Thoracic aorta endothelial cell (primary cell): Measurements from ENCODE around the genes TMCO3, GRK1 and GAS6.

- CAGE, long polyA plus RNA = no peak
Observed at GRCh38 chr13:113485165-113486151, 5.1 kb downstream of the DCUN1D2 start.

DNA sequence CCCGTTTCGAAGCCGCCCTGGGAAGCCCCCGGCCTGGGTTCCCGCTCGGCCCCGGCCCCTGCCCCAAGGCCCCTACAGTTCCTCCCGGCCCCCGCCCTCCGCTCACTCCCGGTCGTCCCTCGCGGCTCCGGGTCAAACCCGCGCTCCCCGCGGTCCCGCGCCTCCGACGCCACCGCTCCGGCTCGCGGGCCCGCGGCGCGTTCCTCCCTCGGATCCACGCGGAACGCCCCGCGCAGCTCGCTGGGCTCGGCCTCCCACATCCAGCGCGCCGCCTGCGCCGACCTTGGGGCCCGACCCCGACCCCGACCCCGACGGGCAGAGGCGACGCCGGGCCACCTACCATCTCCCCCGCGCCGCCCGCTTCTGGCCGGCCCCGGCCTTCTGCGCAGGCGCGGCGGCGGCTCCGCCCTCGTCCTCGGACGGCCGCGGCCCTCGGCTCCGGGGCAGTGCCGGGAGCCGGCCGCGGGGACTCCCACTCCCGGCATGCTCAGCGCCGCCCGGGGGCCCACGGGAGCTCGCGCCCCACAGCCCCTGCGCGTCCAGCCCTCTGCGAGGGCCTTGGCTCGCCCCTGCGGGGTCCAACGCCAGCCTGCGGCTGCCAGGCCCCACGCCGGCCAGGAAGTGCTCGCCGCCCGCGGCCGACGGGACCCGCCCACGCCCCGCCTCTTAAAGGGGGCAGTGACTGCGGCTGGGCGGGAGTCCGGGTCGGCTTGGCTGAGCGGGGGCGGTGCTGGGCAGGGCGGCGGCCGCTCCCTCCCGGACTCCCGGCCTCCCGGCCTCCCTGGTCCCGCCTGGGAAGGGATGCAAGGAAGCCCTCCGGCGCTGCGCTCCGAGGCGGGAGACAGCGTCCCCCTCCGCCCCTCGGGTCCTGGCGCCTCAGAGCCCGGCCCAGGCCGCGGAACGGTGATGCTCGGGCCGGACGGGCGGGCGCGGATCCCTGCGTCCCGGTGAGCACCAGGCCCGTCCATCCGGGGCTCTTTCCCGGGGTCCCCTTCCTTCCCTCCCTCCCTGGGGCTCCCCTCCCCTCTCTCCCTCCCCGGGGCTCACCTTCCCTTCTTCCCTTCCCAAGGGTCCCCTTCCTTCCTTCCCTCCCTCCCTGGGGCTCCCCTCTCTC lies at the start of gene TMCO3:
Gene TMCO3, plus strand, starts transcription at position 695 of the 1,114 bp plus-strand sequence.
- CAGE, long polyA plus RNA = no peak

- CAGE, long polyA plus RNA = no peak
Observed at GRCh38 chr13:113493236-113493987, 2.6 kb downstream of the TMCO3 start.

GRCh38 chr13:113585116-113585989 lies 800 bp downstream of the TFDP1 start:
- CAGE, long polyA plus RNA = no peak

GRCh38 chr13:113626298-113626670 lies 31.7 kb downstream of the ATP4B start:
- CAGE, long polyA plus RNA = no peak

GRCh38 chr13:113633608-113634391 lies 24.2 kb downstream of the ATP4B start:
- CAGE, long polyA plus RNA = no peak

GRCh38 chr13:113666808-113667502 lies at the start of gene GRK1:
Gene GRK1, plus strand, starts transcription at chr13:113667219.
- CAGE, long polyA plus RNA = no peak

- CAGE, long polyA plus RNA = no peak
Observed at GRCh38 chr13:113855283-113855899, 8.5 kb downstream of the GAS6 start.

DNA sequence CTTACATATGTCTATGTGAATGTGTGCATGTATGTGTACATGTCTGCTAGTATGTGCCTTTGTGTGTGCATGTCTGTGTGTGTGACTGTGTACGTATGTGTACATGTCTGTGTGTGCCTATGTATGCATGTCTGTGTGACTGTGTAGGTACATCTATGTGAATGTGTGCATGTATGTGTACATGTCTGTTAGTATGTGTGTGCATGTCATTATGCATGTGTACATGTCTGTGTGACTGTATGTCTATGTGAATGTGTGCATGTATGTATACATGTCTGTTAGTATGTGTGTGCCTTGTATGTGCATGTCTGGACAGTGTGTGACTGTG lies 4.8 kb downstream of the GAS6 start:
- CAGE, long polyA plus RNA = no peak

- CAGE, long polyA plus RNA = no peak
Observed at GRCh38 chr13:113863922-113864359, at the start of gene GAS6. Gene GAS6, minus strand, starts transcription at chr13:113864076.

DNA sequence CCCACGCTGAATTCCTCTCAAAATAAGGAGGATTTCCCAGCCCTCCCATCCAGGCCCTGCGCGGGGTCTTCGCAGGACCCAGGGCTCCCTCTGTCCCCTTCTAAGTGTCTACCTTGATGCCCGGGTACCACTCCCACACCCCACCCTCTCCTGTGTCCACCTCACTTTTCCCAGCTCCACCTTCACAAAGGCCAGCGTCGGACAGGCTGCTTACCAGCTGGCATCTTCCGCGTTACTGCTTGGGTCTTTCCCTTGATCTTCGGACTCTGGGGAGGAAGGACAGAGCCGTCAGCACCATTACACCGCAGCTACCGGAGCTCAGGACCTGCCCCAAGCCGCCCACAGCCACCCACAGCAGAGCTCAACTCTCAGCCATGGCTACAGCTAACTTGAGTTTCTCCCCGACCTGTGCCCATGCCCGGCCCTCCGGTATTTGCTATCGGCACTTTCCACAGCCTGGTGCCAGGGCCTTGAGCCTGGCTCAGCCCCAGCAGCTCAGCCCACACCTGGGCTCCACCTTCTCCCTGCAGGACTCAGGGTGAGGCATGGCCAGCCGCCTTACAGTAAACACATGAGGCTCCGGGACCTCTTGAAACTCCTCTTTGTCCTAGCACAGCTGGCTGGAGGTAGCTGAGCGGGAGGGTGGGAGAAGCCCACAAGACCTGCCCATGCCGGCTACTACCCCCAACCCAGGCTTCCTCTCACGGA lies 3.8 kb downstream of the C13orf46 start:
- CAGE, long polyA plus RNA = no peak

- CAGE, long polyA plus RNA = no peak
Observed at GRCh38 chr13:113976600-113977176, 2.8 kb upstream of the C13orf46 start.

DNA sequence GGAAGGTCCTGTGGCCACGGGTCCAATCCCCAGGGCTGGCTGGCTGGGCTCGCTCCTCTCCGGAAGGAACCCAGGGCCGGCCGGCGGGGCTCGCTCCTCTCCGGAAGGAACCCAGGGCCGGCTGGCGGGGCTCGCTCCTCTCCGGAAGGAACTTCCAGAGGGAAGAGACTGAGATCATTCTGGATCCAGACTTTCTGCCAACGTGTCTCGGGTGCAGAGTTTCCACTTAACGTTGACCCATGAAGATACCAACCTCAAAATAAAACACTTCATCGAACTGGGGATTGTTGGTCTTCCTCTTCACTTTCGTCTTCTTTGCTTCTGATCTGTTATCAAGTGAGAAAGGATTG lies 53.2 kb upstream of the C13orf46 start:
- CAGE, long polyA plus RNA = no peak

DNA sequence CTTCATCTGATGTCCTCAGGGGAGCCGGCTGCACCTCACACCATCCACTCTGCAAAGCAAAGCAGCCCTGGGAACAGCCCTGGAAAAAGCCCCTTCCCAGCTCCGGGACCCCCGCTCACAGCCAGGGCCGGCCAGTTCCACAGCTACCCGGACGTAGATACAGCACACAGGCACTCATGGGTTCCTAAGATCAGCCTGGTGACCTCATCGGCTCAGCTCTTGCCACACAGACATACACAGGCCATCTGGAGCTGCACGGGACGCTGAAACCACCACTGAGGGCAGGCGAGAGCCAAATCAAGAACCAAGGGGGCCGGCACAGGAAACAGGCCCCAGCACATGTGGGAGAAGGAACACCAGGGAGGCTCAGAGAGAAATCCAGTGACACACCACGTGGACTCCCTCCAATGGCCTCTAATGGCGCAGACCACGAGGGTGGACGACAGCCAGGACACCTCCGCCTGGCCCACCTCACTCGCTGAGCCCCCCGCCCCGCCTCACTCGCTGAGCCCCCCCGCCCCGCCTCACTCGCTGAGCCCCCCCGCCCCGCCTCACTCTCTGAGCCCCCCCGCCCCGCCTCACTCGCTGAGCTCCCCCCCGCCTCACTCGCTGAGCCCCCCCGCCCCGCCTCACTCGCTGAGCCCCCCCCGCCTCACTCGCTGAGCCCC lies 69.6 kb upstream of the C13orf46 start:
- CAGE, long polyA plus RNA = no peak

DNA sequence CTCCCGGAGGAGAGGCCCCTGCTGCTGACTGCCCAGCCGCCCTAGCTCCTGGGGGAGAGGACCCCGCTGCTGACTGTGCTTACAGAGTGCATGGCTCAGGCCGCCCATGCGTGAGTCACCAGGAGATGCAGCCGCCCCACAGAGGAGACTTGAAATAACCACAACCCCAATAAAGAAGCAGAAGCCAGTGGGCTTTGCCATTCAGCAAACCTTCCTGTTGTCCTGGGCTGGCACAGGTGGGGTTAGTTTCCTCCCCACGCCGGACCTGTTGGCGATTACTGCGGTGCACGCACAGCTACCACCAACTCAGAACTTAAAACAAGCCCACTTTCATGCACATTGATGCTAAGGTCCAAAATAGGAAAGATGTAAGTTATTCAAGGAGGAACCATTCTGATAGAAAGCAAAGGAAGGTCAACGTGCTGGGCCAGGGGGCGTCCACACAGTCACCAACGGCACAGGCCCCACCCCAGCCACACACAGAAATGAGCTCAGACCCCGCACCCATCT lies 79.2 kb downstream of the RASA3 start:
- CAGE, long polyA plus RNA = no peak

DNA sequence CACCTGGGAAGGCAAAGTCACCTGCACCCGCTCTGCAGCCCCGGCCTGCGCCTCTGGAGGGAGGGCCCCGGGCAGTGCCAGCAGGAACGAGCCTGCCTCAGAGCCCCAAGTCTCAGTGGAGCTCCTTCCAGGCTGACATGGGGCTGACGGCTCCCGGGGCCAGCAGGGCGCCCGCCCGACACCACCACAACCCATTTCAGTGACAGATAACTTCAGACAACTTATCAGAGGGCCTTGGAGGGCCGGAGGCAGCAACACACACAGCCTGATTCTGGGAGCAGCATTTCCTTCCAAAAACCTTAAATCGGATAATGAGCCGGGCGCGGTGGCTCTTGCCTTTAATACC lies 44.9 kb downstream of the RASA3 start:
- CAGE, long polyA plus RNA = no peak

DNA sequence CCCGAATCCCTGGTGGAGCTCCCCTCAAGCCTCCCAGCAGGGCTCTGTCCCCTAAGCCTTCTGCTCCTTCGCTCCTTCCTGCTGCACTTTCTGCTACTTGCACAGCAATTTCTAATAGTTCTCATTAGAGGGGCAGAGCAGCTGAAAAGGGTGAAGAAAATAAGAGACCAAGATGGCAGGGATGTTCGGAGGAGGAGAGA lies 43.5 kb downstream of the RASA3 start:
- CAGE, long polyA plus RNA = no peak

GRCh38 chr13:114111173-114112245 lies 20.9 kb downstream of the RASA3 start:
- CAGE, long polyA plus RNA = no peak

- CAGE, long polyA plus RNA = no peak
Observed at GRCh38 chr13:114115148-114116104, 17.0 kb downstream of the RASA3 start.

DNA sequence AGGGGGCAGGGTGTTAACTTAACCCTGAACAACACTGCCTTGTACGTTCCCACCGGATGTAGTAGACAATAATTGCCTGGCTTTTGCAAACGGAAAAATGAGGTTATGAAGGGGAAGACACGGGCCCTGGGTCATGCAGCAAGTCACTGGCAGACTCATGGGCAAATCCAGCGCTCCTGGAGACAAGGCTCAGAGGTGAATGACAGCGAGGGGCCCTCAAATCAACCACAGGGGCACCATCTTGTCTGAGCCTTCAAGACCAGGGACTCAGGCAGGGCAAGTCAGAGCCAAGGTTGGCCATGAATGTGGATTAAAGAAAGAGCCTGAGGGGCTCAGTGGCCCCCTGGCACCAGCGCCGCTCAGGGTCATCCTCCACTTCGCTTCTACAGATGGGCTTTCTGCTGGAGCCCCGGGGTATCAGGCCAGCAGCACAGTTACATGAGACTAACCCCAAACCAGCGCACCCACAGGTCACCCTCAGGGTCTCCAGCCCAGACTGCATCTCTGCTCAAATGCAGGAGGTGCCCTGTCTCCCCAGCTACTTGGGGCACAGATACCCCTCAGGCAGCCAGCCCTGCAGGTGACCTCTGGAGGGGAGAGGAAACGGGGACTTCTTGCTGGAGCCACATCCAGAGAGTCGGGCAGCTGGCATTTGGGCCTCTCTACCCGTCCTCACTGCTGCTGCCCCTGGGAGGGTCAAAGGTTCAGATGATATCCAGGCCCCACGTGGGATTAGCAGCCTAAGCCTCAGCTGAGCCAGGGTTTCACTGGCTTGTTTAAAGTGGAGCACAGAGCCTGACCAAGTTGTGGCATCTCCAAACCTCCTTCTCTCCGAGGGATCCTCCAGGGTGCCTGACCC lies 2.5 kb downstream of the RASA3 start:
- CAGE, long polyA plus RNA = no peak